Metastatic Liver Carcinoma in the Adrenal Gland (tissue), 2 donors: Measurements from ENCODE around the gene B9D1.

DNA sequence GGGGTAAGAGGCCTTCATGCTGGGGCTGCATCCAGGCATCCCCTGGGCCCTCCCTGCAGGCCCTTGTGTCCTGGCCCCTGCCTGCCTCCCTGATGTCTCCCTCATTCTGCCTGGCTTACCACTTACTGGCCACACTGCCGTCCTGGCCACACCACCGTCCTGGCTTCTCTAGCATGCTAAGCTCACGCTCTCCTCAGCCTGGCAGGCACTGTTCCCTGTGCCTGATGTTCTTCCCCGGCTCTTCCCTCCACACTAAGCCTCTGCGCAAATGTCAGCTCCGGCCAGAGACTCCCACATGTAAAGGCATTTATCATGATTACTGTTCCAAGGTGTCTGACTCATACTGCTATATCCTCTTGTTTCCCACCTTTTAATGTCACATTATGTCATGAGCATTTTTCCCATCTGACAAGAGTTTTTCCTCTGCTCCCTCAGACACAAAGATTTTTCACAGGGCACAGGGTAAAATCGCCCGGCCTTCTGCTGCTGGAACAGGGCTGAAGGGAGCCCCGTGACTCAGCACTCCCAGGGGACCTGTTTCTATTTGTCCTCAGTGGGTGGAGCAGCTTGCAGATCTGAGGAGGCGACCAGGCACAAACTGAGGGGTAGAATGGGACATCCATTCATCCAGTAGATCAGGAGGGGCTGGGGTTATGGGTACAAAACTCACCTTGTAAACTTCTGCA lies 15.8 kb downstream of the B9D1 start:
- PRO-cap, 2 experiments: peak in 2 of 2 experiments; most common plus-strand start position 572 of the sequence (in 2); most common minus-strand start position 493 of the sequence (in 1)

DNA sequence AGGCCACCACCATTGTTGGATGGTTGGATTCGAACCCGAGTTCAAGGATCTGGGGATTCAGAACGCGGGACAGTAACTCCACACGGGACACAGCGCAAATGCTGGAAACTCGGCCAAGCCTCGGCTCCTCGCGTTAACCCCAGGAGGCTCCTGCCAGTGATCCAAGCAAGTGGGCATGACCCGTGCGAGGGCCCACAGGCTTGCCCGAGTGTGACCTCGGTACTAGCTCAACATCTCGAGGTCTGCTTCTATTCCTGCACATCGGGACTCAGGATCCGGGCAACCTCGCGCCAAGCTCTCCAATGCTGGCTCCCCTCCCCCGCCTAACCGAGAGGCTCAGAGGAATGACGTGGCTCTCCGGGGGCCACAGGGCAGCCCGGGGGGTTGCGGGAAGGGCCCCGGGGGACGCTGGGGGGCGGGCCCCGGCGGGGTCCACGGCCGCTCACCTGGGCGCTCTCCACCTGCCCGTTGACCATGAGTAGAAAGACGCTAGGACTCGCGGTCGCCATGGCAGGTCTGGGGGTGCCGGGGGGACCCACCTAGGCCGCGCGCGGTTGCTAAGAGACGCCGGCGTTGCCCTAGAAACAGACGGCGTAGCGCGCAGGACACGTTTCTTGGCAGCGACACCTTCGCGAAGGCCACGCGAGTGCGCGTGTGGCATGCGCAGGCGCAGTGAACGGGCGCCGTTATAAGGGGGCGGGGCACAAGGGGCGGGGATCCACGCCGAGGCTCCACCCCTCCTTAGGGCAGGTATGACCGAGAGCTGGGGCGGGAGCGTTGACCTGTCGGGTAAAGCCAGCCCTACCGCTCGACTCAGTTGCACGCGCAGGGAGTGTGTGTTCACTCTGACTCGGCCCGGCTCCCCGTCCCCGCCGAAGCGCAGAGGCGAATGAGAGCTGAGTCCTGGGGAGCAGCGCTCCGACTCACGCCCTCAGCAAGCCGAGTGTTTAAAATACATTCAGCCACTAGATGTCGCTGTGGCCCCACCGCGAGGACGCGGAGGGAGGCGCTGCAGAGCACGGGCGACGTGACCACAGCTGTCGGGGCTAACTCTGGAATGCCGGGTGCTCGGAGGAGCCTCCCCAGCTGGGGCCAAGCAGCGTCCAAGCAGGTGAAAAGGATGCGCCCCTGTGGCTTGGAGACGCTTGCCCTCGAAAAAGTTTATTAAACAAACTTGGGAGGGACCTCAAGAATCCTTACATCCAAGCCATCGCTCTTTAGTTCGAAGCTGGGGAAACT lies at the start of gene B9D1:
TSS of gene B9D1 (minus strand) at position 663 of the 1,239 bp plus-strand sequence.
- PRO-cap, 2 experiments: peak in 2 of 2 experiments; most common plus-strand start position 780 of the sequence (in 2); most common minus-strand start position 625 of the sequence (in 1)

DNA sequence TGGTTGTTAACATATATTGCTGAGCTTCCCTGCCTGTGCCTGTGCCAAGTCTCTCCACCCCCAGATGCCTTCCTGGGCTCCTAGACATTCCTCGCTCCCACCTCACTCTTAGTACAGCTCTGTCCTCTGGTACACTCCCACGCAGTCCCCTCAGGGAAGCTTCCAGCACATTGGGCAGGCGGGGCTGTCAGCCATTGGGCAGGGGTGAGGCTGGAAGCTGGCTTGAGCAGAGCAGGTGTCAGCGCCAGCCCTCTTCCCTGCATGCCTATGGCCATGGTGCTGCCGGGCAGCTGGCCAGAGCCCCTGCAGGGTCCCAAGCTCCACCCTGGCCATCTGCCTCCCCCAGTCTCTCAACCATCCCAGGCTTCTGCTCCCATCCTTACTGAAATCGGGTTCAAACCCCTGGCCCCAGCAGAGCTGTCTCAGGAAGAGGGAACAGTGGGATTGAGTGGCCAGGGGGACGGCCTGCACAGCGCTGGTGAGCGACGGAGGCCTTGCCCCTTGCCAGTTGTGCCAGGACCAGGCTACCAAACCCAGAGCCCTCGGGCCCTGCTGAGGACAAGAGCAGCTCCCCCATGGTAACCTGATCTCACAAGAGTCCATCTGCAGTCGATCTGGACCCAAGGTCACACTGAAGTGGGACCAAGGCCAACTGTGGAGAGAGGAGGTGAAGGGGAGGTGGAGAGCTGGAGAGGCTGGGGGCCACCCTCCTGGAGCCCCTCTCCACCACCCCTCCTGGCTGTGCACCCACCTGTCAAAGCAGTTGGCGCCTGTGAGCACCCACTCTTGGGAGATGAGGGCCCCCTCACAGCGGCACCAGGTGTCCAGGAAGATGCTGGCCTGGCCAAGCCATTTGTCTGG lies 2.4 kb upstream of the B9D1 start:
- PRO-cap, 2 experiments: peak in 1 of 2 experiments; most common minus-strand start position 593 of the sequence (in 1)

GRCh38 chr17:19386128-19387058 lies 597 bp downstream of the MFAP4 start:
- PRO-cap, 2 experiments: no peak in any of the 2 experiments

DNA sequence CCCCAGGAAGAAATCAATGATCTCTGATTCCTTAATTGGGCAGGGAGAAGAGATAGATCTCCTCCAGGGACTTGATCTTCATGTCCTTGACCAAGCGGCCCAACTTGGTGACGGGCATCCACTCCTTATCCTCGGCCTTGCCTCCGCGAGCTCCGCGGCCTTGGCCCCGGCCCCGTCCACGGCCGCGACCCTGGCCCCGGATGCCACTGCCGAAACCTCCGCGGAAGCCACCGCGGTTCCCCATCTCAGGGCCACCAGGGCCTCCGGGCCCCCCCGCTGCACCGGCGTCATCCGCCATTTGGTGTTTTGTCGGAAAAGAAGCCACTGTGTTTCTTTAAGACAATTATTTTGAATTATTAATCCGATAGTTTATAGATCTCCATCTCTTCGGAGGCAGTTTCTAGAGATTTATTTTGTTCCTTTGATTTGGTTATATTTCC lies 35.5 kb downstream of the RNF112 start:
- PRO-cap, 2 experiments: no peak in any of the 2 experiments

- PRO-cap, 2 experiments: no peak in any of the 2 experiments
Observed at GRCh38 chr17:19457665-19458353, 46.8 kb downstream of the RNF112 start.

- PRO-cap, 2 experiments: no peak in any of the 2 experiments
Observed at GRCh38 chr17:19549777-19550397, 16.2 kb downstream of the SLC47A1 start.

- PRO-cap, 2 experiments: no peak in any of the 2 experiments
Observed at GRCh38 chr17:19642620-19642840, 6.0 kb upstream of the ALDH3A2 start.

DNA sequence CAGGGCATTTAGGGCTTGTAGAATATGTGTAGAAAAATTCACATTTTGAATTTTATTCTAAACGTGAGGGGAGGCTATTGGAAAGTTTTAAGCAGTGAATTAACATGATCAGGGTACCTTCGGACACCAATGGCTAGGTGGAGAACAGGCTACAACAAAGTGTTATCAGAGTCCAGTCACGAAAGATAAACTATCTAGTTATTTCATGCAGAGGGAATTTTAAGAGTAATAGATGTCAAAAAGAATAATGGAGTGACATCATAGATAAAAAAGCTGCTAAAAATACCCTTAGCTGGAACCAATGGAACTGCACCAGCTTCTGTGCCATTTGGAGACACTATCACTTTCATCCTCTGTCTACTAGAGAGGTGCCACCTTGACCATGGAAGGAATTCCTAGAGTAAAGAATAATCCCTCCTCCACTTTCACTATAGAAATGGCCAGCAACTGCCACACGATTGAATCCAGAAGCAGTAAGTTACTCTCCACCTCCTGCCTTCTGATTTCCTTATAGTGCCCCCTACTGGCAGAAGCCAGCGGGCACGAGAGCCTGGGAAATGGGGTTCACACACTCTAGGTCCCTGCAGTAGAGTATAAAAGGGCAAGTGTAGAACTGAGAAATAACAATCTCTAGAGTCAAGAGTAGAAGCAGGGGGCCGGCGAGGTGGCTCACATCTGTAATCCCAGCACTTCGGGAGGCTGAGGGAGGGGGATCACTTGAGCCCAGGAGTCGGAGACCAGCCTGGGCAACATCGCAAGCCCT lies 2.8 kb upstream of the ALDH3A2 start:
- PRO-cap, 2 experiments: no peak in any of the 2 experiments

GRCh38 chr17:19647852-19648690 lies 480 bp upstream of the ALDH3A2 start:
- PRO-cap, 2 experiments: peak in 2 of 2 experiments; most common plus-strand start chr17:19648150 (in 1); most common minus-strand start chr17:19648625 (in 2)

DNA sequence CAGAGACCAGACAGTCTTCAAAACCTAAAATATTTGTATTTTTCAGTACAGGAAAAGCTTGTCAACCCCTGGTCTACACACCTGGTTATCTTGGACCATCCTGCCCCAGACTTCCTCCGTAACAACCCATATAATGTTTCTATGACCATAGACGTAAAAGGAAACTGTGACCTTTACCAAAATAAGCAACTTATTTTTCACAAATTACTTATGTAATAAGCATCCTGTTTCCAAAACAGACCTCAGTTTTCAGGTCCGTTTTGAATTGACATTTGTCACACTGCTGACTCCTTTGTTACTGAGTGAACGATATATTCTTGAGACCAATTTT lies 19.9 kb upstream of the ALDH3A1 start:
- PRO-cap, 2 experiments: no peak in any of the 2 experiments

- PRO-cap, 2 experiments: no peak in any of the 2 experiments
Observed at GRCh38 chr17:19969822-19970737, 7.5 kb downstream of the AKAP10 start.

- PRO-cap, 2 experiments: no peak in any of the 2 experiments
Observed at GRCh38 chr17:20157029-20157238, 147.8 kb downstream of the SPECC1 start.

GRCh38 chr17:20189037-20189865 lies 180.1 kb downstream of the SPECC1 start:
- PRO-cap, 2 experiments: no peak in any of the 2 experiments

DNA sequence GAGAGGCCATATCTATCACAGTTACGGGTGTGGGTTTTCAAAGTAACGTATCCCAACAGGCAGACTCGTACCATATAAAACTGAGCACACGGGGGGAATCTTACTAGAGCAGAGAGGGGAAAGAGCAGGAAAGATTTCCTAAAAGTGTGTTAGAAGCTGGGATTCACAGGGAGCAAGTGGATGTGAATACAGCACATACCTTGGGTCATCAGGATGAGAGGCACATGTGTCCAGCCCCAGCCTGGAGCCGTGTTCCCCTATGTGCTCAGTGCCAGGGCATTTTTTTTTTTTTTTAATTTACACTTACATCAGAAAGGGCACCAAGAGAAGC lies 166.2 kb downstream of the LGALS9B start:
- PRO-cap, 2 experiments: no peak in any of the 2 experiments

DNA sequence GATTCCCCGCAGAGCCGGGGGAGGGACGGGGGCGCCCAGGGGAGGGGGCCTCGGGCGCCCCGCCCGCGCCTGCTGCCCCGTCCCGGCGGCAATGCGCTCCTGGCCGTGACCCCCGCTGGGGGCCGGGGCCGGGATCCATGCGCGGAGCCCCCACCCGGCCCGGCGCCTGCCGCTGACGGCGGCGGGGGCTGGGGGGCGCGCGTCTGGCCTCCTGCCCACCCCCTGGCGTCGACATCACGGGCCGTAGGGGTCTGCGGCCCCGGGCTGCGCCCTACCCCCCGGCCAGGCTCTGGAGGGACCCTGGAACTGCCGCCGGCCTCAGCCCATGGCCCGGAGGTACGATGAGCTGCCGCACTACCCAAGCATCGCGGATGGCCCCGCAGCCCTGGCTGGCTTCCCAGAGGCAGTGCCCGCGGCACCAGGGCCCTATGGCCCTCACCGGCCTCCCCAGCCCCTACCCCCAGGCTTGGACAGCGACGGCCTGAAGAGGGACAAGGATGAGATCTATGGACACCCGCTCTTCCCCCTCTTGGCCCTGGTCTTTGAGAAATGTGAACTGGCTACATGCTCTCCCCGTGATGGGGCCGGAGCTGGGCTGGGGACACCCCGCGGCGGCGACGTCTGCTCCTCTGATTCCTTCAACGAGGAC lies 9.6 kb downstream of the CDRT15L2 start:
- PRO-cap, 2 experiments: no peak in any of the 2 experiments

GRCh38 chr17:20851714-20852014 lies 191.1 kb downstream of the USP22 start:
- PRO-cap, 2 experiments: no peak in any of the 2 experiments

DNA sequence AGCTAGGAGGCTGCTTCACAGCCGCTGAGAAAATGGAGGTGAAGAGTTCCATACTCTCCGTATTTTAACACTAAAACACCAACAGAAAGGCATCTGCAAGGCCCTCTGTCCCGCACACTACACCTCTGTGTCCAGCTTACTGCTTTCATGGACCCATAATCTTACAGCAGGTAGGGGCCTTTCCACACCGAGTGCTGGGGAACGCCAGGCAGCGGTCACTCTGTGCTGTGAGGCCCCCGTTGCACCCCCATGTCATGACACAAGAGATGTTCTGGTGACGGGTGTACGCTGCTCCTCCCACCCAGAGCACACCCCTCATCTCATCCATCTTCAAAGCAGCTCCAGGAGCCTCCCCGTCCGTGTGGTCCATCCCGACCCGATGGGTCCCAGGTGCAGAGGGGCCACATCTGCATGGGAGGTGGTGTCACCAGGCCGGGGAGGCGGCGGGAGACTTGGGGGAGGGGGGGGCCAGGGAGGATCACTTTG lies 40.3 kb downstream of the USP22 start:
- PRO-cap, 2 experiments: no peak in any of the 2 experiments

DNA sequence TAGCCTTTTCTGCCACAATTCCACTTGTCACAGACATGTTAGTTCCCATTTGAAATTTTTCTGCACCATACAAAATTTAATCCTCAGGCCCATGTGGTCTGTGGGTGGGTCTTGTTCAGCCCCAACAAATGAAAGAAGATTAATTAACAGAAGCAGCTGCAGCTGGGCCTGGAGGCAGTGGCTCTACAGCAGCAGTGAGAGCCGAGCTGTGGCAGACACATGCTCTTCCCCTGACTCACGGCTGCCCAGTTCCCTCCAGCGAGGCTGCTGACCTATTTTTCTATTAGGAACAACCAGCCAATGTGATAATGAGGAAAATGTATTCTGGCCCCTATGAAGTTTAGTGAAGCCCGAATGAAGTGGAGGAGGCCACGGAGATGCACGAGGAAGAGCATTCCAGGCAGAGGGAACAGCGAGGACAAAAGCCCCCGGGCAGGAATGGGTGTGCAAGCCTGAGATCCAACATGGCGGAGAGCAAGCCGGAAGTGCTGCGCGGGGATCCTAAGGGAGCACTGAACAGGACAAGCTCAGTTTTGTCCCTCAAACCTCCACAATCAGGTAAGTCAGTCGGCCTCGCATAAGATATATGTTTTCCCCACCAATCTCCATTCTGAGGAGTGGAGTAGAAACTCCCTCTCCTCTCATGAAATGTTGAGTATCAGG lies 32.7 kb upstream of the USP22 start:
- PRO-cap, 2 experiments: no peak in any of the 2 experiments

DNA sequence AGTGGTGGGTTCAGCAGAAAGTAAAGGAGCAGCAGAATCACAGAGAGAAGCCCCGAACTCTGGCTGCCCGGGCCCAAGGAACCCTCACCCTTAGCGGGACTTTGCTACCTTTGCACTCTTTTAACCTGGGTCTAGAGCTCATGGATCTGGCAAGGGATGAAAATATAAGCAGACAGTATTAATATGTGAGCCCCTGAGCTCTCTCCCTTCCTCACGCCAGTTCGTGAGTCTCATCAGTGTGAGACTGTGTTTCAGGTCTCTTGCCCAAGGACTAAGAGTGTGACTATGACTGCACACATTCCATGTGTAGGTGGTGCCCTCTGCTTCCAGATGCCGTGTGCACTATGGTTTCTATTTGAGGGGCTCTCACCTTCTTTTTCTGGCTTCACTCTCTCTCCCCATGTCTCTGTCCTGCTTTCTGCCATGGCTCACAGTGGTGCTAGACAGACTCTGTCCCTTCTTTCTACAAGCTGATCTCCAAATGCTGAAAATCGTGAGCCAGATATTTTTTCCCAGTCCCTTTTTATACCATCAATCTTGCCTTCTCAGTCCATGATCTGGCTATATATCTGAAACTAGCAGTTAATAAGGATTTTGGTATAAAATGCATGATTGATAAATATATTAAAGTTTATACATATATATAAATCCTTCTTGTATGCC lies 40.6 kb downstream of the DHRS7B start:
- PRO-cap, 2 experiments: no peak in any of the 2 experiments